HepG2 (cell line): ENCODE results near the genes RFTN1 and TBC1D5.

- RRBS, 2 experiments, result 3% methylated on average over 51 of the region's 77 CpGs
CAGE:
- cytosol, long polyA minus RNA, result no peak
- cytosol, long polyA plus RNA, result no peak
- long polyA plus RNA, result no peak
- nucleus, long polyA minus RNA, result no peak
- nucleus, long polyA plus RNA, result no peak
Measured at GRCh38 chr3:16513401-16514163, at the start of gene RFTN1. RFTN1 (minus strand) TSS chr3:16513699.

- RRBS, 2 experiments, result no CpG with 5 or more reads among the region's 8 CpGs
CAGE:
- cytosol, long polyA minus RNA, result no peak
- cytosol, long polyA plus RNA, result no peak
- long polyA plus RNA, result no peak
- nucleus, long polyA minus RNA, result no peak
- nucleus, long polyA plus RNA, result no peak
Measured at GRCh38 chr3:16886121-16886757, 1.5 kb downstream of the PLCL2 start.

DNA sequence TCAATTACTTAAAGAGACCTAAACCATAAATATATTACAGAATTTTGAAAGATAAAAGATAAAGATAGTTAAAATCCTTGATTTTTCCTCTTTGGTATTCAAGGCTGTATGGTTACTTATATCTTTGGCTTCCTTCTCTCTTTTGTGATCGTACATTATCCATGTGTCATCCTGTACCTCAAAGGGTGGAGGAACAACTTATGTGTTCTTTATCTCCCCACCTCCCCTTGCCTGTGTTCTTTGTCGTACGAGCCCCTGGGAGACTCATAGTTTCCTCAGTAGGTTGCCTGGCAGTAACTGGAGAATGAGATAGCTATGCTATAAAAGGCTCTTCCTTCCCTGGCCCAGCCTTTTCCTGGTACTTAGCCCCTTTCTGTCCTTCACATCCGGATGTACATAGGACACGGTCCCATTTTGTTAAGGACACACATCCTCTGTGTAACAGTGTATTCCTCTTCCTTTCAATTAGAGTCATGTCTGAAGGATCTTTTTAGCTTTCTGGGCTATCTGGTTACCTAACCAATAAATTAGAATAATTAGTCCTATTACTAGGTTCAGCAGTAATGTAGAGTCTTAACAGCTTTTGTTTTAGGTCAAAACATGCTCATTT is 32.1 kb downstream of the PLCL2 start:
- RRBS, 2 experiments, result no CpG with 5 or more reads among the region's 5 CpGs
CAGE:
- cytosol, long polyA minus RNA, result no peak
- cytosol, long polyA plus RNA, result no peak
- long polyA plus RNA, result no peak
- nucleus, long polyA minus RNA, result no peak
- nucleus, long polyA plus RNA, result no peak

- RRBS, 2 experiments, result no CpG with 5 or more reads among the region's 6 CpGs
CAGE:
- cytosol, long polyA minus RNA, result no peak
- cytosol, long polyA plus RNA, result no peak
- long polyA plus RNA, result no peak
- nucleus, long polyA minus RNA, result no peak
- nucleus, long polyA plus RNA, result no peak
Measured at GRCh38 chr3:17077571-17078113, 192.9 kb downstream of the PLCL2 start.

- RRBS, 2 experiments, result no CpG with 5 or more reads among the region's 3 CpGs
CAGE:
- cytosol, long polyA minus RNA, result no peak
- cytosol, long polyA plus RNA, result no peak
- long polyA plus RNA, result no peak
- nucleus, long polyA minus RNA, result no peak
- nucleus, long polyA plus RNA, result no peak
Measured at GRCh38 chr3:17087947-17088414, 203.2 kb downstream of the PLCL2 start.

GRCh38 chr3:17140672-17141108 is 255.9 kb downstream of the PLCL2 start:
- RRBS, 2 experiments, result no CpG with 5 or more reads among the region's 9 CpGs
CAGE:
- cytosol, long polyA minus RNA, result no peak
- cytosol, long polyA plus RNA, result no peak
- long polyA plus RNA, result no peak
- nucleus, long polyA minus RNA, result no peak
- nucleus, long polyA plus RNA, result no peak

GRCh38 chr3:17218875-17219448 is 334.2 kb downstream of the PLCL2 start:
CAGE:
- cytosol, long polyA minus RNA, result no peak
- cytosol, long polyA plus RNA, result no peak
- long polyA plus RNA, result no peak
- nucleus, long polyA minus RNA, result no peak
- nucleus, long polyA plus RNA, result no peak

GRCh38 chr3:17679340-17679594 is 63.2 kb downstream of the TBC1D5 start:
- RRBS, 2 experiments, result no CpG with 5 or more reads among the region's 1 CpG
CAGE:
- cytosol, long polyA minus RNA, result no peak
- cytosol, long polyA plus RNA, result no peak
- long polyA plus RNA, result no peak
- nucleus, long polyA minus RNA, result no peak
- nucleus, long polyA plus RNA, result no peak

GRCh38 chr3:17724701-17725426 is 17.6 kb downstream of the TBC1D5 start:
- RRBS, 2 experiments, result no CpG with 5 or more reads among the region's 2 CpGs
CAGE:
- cytosol, long polyA minus RNA, result no peak
- cytosol, long polyA plus RNA, result no peak
- long polyA plus RNA, result no peak
- nucleus, long polyA minus RNA, result start-site peak on the minus strand at chr3:17725252-17725298, 21 reads
- nucleus, long polyA plus RNA, result no peak

- RRBS, 2 experiments, result no CpG with 5 or more reads among the region's 45 CpGs
CAGE:
- cytosol, long polyA minus RNA, result no peak
- cytosol, long polyA plus RNA, result no peak
- long polyA plus RNA, result no peak
- nucleus, long polyA minus RNA, result no peak
- nucleus, long polyA plus RNA, result no peak
Measured at GRCh38 chr3:17741814-17742509, 469 bp downstream of the TBC1D5 start.

GRCh38 chr3:17742510-17743227 is at the start of gene TBC1D5:
TBC1D5 (minus strand) TSS chr3:17742631.
- RRBS, 2 experiments, result 1 to 2% methylated on average over 12 of the region's 59 CpGs
CAGE:
- cytosol, long polyA minus RNA, result start-site peak on the minus strand at chr3:17742568-17742661, 114 reads
- cytosol, long polyA plus RNA, result start-site peak on the minus strand at chr3:17742573-17742587, 69 and 102 reads in 2 replicates
- long polyA plus RNA, result start-site peak on the minus strand at chr3:17742566-17742603, 87 and 80 reads in 2 replicates
- nucleus, long polyA minus RNA, result start-site peak on the minus strand at chr3:17742574-17742603, 67 reads
- nucleus, long polyA plus RNA, result start-site peak on the minus strand at chr3:17742557-17742621, 891 and 1,335 reads in 2 replicates

DNA sequence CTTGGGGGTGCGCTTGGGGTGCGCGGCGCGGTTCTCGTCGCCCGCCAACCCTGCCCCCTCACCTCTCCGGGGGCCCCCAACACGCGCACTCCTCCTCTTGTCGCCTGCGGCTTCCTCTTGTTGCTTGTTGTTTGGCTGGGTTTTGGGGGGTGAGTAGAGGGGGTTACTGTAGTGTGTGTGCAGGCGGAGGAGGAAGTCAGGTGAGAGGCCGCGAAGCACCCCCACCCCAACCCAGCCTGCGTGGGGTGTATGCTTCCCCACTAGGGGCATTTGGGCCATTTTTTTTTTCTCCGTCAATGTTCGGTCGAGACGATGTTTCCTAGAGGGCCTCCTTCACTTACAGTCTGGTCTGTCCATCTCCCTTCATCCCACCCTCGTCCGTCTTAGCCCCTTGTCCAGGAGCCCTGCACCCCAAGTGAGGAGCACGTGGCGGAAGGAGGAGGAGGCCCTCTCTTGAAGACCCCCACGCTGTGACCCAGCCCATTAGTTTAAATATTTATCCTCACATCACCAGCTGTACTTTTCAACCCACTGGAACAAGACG is 20.4 kb upstream of the SATB1 start:
- RRBS, 2 experiments, result no CpG with 5 or more reads among the region's 27 CpGs
CAGE:
- cytosol, long polyA minus RNA, result no peak
- cytosol, long polyA plus RNA, result no peak
- long polyA plus RNA, result no peak
- nucleus, long polyA minus RNA, result no peak
- nucleus, long polyA plus RNA, result no peak

- RRBS, 2 experiments, result no CpG with 5 or more reads among the region's 4 CpGs
CAGE:
- cytosol, long polyA minus RNA, result no peak
- cytosol, long polyA plus RNA, result no peak
- long polyA plus RNA, result no peak
- nucleus, long polyA minus RNA, result no peak
- nucleus, long polyA plus RNA, result no peak
Measured at GRCh38 chr3:19348953-19349266, 200.6 kb downstream of the KCNH8 start.

GRCh38 chr3:22615525-22615817 is 587.7 kb upstream of the UBE2E2 start:
- RRBS, 2 experiments, result no CpG with 5 or more reads among the region's 2 CpGs
CAGE:
- cytosol, long polyA minus RNA, result no peak
- cytosol, long polyA plus RNA, result no peak
- long polyA plus RNA, result no peak
- nucleus, long polyA minus RNA, result no peak
- nucleus, long polyA plus RNA, result no peak

- RRBS, 2 experiments, result no CpG with 5 or more reads among the region's 9 CpGs
CAGE:
- cytosol, long polyA minus RNA, result no peak
- cytosol, long polyA plus RNA, result no peak
- long polyA plus RNA, result no peak
- nucleus, long polyA minus RNA, result no peak
- nucleus, long polyA plus RNA, result no peak
Measured at GRCh38 chr3:23710573-23711184, 95.1 kb upstream of the UBE2E1 start.

DNA sequence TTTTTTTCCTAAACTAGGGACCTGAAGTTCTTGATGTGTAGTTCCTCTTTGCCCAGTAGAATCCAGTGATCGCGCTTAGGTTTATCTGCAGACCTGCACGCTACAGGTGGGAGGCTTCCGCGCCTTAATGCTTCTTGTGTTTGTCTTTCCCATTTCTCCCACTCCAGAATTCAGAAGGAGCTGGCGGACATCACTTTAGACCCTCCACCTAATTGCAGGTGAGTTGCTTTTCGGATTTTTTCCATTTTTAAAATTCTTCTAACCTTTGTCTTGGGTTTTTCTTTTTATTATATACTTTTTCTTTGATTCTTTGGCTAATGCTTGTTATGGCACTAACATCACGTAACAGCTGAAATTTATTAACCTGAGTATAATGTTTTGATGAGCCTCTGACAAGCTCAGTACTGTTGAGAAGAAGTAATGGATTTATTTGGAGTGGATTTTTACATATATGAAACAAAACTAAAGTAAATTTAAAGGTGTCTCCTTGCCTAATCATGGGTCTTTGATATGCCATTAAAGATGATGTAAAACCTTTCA is 5.6 kb downstream of the UBE2E1 start:
- RRBS, 2 experiments, result no CpG with 5 or more reads among the region's 8 CpGs
CAGE:
- cytosol, long polyA minus RNA, result no peak
- cytosol, long polyA plus RNA, result no peak
- long polyA plus RNA, result no peak
- nucleus, long polyA minus RNA, result no peak
- nucleus, long polyA plus RNA, result no peak

GRCh38 chr3:23865770-23866507 is 50.9 kb downstream of the NKIRAS1 start:
- RRBS, 2 experiments, result no CpG with 5 or more reads among the region's 5 CpGs
CAGE:
- cytosol, long polyA minus RNA, result start-site peak on the plus strand at chr3:23866169-23866354, 8 reads
- cytosol, long polyA plus RNA, result no peak
- long polyA plus RNA, result no peak
- nucleus, long polyA minus RNA, result no peak
- nucleus, long polyA plus RNA, result no peak

GRCh38 chr3:23915317-23916182 is 1.2 kb downstream of the NKIRAS1 start:
- RRBS, 2 experiments, result no CpG with 5 or more reads among the region's 10 CpGs
CAGE:
- cytosol, long polyA minus RNA, result no peak
- cytosol, long polyA plus RNA, result no peak
- long polyA plus RNA, result no peak
- nucleus, long polyA minus RNA, result no peak
- nucleus, long polyA plus RNA, result no peak

- RRBS, 2 experiments, result no CpG with 5 or more reads among the region's 3 CpGs
CAGE:
- cytosol, long polyA minus RNA, result no peak
- cytosol, long polyA plus RNA, result no peak
- long polyA plus RNA, result no peak
- nucleus, long polyA minus RNA, result no peak
- nucleus, long polyA plus RNA, result no peak
Measured at GRCh38 chr3:23920673-23921619, 4.0 kb downstream of the RPL15 start.

- RRBS, 2 experiments, result no CpG with 5 or more reads among the region's 15 CpGs
CAGE:
- cytosol, long polyA minus RNA, result no peak
- cytosol, long polyA plus RNA, result no peak
- long polyA plus RNA, result no peak
- nucleus, long polyA minus RNA, result no peak
- nucleus, long polyA plus RNA, result no peak
Measured at GRCh38 chr3:23943880-23944660, 1.0 kb upstream of the NR1D2 start.